ENCODE measurements around a stretch of chr1.

- RRBS = no CpG with 5 or more reads among the region's 2 CpGs
Measured at GRCh38 chr1:207005564-207005949, 27.0 kb downstream of the C1orf116 start.

- RRBS = no CpG with 5 or more reads among the region's 10 CpGs
Measured at GRCh38 chr1:207009297-207009960, 23.1 kb downstream of the C1orf116 start.

- RRBS = no CpG with 5 or more reads among the region's 1 CpG
Measured at GRCh38 chr1:207017677-207017964, 14.9 kb downstream of the C1orf116 start.

DNA sequence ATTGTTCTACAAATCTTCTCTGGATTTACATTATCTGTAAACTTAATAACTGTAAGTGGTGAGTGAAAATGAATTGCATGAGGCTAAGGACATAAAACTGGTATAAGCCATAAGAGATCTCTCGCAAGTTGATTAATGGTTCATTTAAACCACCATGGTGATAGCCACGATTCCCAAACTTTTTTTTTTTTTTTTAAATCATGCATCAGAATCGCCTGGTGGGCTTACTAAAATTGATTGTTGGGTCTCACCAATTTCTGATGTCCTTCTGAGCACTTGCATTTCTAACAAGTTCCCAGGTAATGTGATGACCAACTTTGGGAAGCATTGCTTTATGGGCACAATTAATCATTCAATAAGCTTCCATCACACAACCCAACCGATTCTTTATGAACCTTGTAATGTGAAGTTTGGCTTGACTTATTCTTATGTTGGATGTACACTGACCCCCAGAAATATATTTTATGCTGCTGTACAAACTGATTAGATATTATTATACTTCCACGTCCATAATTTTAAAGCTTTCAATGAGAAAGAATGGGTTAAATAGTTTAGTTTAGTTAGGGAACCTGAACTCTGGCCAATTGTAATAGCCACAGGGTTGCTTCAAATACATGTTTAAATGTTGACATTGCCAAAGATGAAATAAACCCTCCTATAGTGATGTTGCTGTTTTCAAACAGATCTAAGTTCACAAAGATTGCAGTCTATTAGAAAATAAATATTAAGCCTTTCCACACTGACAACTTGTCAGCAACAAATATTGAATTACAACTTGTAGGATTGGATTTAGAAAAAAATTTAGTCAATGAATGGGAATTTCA is 8.0 kb downstream of the YOD1 start:
- RRBS = no CpG with 5 or more reads among the region's 5 CpGs

- RRBS = 0% methylated on average over 2 of the region's 23 CpGs
Measured at GRCh38 chr1:207050382-207050881, 576 bp downstream of the YOD1 start.

DNA sequence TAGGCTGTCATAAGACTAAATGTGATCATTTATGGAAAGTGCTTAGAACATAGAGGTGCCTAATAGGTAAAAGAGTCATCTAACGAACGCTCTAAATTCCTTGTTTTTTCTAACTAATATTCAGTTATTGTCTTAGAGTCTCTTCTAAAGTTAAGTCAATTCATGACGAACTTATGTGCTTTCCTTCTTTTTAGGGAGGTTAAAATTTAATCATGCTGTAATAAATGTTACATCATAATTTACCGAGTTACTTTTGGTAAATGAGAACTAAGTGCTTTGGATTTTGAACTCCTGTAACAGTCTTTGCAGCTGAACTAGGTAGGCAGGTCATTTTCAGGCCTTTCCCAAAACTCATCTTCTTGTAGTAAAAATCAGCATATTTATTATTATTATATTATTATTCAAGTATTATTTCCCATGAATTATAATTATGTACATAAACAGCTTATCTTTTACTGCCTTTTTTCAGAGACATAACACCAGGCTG is 81.2 kb upstream of the CD55 start:
- RRBS = no CpG with 5 or more reads among the region's 4 CpGs

- RRBS = no CpG with 5 or more reads among the region's 7 CpGs
Measured at GRCh38 chr1:207322339-207322709, 846 bp downstream of the CD55 start.

GRCh38 chr1:207328763-207329697 is 7.6 kb downstream of the CD55 start:
- RRBS = no CpG with 5 or more reads among the region's 5 CpGs

GRCh38 chr1:207330868-207331458 is 9.5 kb downstream of the CD55 start:
- RRBS = no CpG with 5 or more reads among the region's 2 CpGs

DNA sequence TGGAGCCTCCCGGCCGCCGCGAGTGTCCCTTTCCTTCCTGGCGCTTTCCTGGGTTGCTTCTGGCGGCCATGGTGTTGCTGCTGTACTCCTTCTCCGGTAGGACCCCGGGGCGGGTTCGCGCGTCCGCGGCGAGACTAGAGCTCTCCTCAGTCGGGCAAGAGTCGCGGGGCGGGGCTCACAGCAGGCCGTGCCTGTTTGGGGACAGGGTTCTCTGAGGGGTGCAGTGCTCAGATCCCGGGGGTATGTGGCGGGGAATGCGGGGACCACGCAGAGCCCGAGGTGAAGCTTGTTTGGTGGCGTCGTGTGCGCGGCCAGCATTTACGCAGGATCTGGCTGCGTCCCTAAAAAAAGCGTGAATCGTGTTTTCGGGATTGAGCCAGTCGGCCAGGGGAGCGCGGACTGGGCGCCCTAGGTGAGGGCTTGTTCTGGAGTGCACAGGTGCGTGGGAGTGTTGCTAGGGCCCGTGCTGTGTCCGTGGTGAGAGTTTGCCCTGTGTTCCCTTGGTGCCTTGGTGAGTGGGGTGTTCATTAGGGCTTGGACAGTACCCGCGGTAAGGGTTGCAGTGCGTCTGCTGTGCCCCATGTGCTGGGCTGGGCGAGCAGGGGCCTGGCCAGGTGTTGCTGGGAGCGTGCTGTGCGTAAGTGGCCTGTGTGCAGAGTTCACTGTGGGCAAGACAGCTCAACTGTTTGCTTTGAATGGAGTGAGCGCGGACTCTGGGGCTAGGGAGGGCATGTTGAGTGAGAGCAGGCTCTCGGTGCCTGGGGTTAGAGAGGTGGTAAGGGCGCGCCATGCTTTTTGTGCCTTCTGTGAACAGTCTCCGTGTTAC is 573 bp downstream of the CD46 start:
- RRBS = 1% methylated on average over 5 of the region's 53 CpGs

GRCh38 chr1:207807326-207808718 is 56.0 kb downstream of the CD46 start:
- RRBS = no CpG with 5 or more reads among the region's 21 CpGs

GRCh38 chr1:207831818-207832345 is 79.0 kb downstream of the CD34 start:
- RRBS = no CpG with 5 or more reads among the region's 7 CpGs

DNA sequence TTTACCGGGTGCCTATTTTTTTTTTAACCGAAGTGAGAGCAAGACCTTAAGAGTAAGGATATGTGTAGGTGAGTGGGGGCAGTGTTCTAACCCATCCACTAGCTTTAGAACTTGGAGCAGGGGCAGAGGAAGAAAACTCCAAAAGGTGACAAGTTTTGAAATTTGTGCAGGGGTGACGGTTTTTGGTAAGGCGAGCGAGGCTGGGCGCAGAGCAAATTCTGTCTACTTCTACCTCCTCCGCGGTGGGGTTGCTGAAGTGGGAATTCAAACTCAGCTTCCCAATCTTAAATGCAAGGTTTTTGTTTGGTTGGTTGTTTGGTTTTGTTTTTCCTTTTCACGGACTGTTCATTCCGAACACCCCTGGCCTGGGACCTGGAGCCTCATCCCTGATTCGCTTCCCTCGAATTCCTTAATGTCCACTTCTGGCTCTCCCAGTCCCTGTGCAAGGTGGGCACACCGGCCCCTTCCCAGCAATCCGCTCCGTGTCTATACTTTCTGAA is 764 bp downstream of the CD34 start:
- RRBS = 33% methylated on average over 3 of the region's 15 CpGs

DNA sequence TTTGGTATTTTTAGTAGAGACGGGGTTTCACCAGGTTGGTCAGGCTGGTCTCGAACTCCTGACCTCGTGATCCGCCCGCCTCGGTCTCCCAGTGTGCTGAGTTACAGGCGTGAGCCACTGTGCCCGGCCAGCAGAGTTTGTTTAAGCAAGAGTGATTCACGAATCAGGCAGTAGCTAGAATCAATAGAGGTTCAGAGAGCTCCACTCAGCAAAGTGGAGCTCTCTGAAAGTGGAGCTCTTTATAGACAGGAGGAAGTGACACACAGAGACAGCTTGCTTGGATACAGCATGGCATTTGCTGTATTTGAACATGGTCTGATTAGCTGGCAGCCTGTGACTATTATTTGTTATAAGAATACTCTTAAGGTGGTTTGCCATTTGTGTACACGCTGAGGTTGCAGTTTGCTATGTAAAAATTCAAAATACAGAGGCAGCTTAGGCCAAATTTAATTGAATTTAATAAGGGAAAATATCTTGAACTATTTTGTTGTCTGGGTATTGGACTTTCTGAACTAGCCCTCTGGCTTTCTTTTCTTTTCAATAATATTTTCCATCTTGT is 27.2 kb upstream of the CD34 start:
- RRBS = no CpG with 5 or more reads among the region's 10 CpGs

- RRBS = no CpG with 5 or more reads among the region's 12 CpGs
Measured at GRCh38 chr1:208043578-208044362, 132.8 kb upstream of the CD34 start.

DNA sequence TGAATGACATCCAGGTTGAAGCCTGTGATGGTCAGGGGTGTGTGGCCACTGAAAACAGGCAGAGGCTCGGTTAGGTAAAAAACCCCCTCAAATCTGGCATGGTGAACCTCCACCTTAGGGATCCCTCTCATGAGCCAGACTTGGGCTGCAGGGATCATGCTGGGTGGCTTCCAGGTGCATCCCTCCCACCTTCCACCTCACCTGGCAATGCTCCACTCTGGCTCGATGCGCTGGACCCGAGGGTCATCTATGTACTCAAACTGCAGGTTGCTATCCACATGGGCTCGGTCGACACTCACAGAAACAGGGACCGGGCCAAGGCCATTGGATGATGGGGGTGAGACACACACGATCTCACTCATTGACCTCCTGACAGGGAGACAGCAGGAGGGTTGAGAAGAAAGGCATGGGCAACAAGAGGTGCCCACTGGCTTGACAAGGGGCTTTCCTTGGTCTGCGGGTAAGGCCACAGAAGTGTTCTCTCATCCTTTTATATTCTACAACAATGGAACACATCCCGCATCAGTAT is 140.2 kb upstream of the CD34 start:
- RRBS = no CpG with 5 or more reads among the region's 10 CpGs

DNA sequence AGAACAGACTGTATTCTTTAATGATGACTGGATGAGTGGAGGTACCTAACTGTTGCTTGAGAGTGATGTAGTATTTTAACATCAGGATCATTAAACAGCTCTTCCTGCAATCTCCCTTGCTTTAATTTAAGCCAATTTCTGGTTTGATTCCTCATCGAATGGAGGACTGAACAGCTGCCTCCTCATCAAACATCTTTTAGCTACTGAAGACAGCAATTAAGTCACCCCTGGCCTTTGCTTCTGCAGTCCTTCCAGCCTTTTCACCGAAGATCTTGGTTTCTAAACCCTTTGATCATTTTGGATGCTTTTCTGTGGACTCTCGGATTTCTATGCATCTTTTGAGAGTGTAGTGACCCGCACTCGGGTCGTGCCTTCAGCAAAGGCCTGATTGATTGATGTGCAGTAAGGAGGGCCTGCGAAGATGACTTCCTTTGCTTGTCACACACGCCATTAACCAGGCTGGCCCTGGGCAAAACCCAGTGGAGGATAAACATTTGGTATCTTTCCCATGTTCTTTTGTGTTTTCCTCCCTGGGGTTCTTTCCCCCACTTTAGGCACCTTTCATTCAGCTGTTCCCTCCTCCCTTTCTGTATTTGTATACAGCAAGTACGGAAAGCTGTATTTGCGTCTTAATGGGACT is 157.4 kb upstream of the CD34 start:
- RRBS = no CpG with 5 or more reads among the region's 10 CpGs

GRCh38 chr1:208141681-208142224 is 102.4 kb downstream of the PLXNA2 start:
- RRBS = no CpG with 5 or more reads among the region's 4 CpGs

- RRBS = no CpG with 5 or more reads among the region's 6 CpGs
Measured at GRCh38 chr1:208150620-208151150, 93.5 kb downstream of the PLXNA2 start.

- RRBS = no CpG with 5 or more reads among the region's 4 CpGs
Measured at GRCh38 chr1:208176570-208177302, 67.4 kb downstream of the PLXNA2 start.

Measured in renal cortical epithelial cell (primary cell).